Camera-type eye (tissue), 1 donor: ENCODE measurements around a stretch of chr6.

DNA sequence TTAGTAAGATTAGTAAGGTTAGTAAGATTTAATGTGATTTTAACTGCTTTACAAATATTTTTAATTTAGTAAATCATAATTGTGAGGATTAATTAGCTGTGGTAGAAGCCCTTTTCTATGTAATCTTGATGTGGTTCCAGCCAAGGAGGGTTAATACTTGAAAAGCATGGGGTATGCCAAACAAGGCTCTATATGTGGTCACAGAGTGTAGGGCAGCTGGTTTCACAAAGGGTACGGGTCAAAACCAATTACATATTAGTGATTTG lies 54.5 kb downstream of the QKI start:
- RAMPAGE, long total RNA = no peak

GRCh38 chr6:163564910-163565638 lies 150.6 kb downstream of the QKI start:
- RAMPAGE, long total RNA = no peak

GRCh38 chr6:163576130-163577285 lies 162.0 kb downstream of the QKI start:
- RAMPAGE, long total RNA = no peak

GRCh38 chr6:163709527-163709972 lies 295.0 kb downstream of the QKI start:
- RAMPAGE, long total RNA = no peak

- RAMPAGE, long total RNA = no peak
Observed at GRCh38 chr6:163745682-163746238, 331.2 kb downstream of the QKI start.

DNA sequence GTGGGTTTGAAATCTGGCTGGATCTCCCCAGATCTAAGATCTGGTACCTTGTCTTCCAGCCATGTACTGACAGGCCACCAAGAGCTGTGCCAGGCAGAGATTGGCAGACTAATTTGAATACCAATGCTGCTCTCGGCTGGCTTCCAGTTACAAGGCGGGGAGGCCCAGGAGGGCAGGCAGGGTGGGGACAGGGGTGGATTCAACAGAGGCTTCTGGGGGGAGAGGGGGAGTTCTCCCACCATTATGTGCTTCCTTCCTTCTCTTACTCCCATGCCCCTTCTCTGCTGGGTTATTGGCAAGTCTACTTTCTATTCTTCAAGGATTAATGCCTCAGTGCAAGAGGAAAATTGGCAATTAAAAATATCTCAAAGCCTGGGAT lies 529.6 kb downstream of the QKI start:
- RAMPAGE, long total RNA = no peak

DNA sequence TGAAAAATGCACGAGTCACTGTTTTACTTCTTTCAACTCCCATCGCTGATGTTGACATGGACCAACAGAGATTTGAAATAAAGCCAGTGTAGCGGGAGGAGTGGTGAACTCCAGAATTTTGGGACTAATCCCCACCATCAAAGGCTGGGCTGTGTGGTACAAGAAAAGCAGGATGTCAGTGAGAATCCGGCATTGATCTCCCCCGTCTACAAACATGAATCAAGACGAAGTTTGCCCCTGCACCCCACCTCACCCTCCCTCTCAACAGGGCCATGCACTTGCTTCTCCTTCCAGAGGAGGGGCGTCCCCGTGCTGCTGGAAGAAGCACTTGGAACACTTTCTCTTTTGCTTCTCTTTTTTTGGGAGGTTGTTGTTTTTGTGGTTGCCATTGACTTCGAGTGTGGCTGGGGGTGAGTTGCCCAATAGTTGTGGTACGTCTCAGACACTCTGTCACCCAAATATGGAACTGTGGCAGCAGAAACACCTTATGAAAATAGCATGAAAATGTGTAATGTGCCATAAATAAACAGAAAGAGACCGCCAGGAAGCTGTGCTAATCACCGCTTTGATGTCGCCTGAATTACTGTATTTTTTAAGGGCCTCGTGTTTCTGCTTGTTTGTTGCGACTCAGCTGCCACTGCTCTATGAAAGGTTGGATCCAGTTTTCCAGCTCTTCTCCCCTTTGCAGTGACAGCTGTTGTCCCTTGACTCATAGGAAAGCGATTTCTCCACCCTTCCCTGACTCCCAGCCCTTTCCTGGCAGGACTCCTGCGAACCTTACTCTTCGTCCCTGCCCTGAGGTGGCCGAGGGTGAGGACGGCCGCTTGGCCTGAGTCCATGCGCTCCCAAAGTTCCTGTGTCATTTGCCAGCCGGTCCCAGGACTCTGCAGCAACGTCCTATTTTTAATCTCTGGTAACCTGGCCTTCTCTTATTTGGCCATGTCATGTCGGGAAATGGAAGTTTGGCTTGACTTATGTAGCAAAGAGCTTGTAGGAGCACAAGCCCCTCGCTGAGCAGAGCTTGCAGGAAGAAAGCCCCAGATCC lies 694.4 kb downstream of the QKI start:
- RAMPAGE, long total RNA = no peak

DNA sequence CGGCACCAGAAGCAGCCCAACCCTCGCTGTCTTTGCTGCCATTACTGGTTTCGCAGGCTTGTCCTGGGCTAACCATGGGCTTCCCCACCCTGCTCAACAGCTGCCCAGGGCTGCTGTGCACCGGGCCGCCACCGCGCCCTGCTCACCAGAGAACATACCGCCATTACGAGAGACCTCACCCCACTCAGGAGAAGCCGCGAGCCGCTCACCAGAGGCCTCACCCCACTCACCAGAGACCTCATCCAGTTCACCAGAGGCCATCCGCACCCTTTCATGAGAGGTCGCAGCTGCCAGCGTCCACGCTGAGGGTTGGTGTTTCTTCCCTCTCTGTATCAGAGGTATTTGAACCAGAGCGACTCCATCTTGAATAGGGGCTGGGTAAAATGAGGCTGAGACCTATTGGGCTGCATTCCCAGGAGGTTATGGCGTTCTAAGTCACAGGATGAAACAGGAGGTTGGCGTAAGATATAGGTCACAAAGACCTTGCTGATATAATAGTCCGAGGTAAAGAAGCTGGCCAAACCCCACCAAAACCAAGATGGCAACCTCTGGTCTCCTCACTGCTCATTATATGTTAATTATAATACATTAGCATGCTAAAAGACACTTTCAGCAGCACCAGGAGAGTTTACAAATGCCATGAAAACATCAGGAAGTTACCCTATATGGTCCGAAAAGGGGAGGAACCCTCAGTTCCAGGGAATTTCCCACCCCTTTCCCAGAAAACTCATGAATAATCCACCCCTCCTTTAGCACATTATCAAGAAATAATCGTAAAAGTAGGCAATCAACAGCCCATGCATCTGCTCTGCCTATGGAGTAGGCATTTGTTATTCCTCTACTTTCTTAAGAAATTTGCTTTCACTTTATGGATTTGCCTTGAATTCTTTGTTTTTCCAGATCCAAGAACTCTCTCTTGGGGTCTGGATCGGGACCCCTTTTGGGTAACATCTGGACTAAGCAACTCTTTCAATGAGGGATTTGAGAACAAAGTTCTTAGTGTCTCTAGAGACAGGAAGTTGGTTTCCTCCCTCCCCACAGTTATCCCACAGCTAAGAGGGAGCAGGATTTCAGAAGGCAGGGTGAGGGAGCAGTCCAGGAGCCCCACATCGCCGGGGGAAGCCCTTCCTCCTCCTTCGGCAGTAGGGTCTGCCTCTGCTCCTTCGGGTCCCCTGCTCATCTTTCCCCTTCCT lies 923.4 kb downstream of the QKI start:
- RAMPAGE, long total RNA = no peak

- RAMPAGE, long total RNA = no peak
Observed at GRCh38 chr6:164396211-164396745, 913.1 kb downstream of the C6orf118 start.

DNA sequence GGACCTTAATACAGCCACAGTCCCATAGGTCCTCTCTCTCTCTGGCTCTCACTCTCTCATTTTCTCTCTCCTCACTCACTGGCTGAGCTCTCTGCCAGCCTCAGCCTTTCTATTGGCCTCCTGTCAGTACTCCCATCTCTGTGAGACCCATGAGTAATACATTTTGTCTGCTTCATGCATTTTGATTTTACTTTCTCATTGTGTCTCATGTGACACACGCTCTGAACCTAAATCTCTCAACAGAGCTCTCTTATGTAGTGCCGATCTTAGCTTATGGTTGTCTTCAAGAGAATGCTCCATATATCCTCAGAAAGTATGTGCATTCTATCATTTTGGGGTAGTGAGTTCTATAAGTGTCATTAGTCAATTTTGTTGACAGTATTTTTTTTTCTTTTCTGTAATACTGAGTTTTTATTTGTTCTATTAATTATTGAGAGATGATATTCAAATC lies 907.4 kb downstream of the C6orf118 start:
- RAMPAGE, long total RNA = no peak

DNA sequence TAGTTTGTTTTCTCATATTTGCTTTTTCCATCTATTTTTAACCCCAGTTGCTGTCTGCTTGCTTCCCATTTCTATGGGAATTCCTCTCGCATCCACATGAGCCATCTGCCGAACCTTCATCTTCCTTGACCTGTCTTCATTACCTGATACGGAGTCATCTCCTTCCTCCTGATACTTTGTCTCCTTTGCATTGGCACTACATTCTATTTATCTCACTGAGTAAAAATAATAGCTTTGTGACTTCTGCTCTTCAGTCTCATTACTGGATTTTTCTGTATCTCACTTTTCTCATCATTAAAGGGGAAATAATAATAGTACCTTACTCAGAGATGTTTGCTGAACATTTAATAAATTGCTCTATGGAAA lies 299.3 kb downstream of the C6orf118 start:
- RAMPAGE, long total RNA = no peak

GRCh38 chr6:165611381-165611661 lies 51.7 kb downstream of the PDE10A start:
- RAMPAGE, long total RNA = no peak

- RAMPAGE, long total RNA = no peak
Observed at GRCh38 chr6:165660879-165661842, 1.9 kb downstream of the PDE10A start.

DNA sequence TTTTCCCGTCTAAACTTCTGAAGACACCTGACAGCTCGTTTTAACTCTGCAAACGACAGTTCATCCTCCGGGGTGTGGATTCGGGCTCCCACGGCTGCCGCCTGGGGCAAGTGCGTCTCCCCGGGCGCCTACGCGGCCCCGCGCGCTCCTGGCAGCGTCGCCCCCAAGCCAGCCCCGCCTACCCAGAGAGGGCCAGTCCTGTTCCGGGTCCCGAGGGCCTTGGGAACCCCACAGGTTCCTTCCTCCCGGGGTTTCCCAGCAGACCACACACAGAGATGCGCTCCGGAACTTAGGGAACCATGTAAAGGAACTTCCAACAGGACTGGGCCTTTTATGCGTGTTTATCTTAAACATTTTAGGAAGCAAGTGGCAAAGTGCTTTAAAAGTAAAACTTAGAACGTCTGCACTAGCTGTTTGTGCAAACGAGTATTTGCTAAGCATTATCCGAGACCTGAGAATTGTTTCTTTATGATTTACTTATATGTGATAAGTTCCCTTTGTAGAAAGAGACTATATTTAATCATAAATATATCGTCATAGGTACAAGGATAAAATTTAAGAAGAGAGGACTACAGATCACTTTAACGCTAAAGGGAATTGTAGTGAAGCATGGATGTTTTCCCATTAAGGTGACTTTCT lies 54.2 kb downstream of the PRR18 start:
- RAMPAGE, long total RNA = no peak

DNA sequence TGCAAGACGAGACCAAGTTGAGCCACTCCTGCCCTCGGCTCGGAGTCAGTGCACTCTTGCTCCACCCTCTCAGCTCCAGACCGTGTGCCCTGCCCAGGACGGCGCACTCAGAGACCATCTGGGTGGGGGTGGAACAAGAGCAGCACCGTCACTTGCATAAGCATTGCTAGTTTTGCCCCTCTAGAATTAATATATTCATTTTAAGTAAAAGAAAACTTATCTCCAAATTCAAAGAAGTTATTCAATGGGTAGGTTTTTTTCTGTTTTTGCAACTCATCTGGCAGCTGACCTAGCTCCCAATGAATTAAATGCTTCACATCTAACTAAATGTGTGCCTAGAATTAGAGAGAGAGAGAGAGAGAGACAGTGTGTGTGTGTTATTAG lies 2.4 kb downstream of the PRR18 start:
- RAMPAGE, long total RNA = no peak

DNA sequence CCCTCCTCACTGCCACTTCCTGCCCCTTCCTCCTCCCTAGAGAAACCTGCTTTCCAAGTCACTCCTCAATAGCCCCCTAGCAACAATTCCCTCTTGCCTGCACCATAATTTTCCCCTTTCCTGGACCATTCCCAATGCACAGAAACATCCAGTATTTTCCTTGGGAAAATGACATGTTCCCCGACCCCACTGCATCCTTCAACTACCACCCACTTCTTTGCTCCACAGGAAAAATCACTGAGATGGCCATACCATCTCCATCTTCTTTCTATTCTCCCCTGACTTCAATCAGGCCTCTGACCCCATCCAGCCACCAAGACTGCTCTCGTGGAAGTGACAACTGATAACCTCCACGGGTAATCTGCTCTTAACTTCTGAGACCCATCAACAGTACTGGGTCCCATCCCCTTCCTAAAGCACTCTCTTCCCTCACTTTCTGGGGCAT lies 3.0 kb downstream of the SFT2D1 start:
- RAMPAGE, long total RNA = no peak

DNA sequence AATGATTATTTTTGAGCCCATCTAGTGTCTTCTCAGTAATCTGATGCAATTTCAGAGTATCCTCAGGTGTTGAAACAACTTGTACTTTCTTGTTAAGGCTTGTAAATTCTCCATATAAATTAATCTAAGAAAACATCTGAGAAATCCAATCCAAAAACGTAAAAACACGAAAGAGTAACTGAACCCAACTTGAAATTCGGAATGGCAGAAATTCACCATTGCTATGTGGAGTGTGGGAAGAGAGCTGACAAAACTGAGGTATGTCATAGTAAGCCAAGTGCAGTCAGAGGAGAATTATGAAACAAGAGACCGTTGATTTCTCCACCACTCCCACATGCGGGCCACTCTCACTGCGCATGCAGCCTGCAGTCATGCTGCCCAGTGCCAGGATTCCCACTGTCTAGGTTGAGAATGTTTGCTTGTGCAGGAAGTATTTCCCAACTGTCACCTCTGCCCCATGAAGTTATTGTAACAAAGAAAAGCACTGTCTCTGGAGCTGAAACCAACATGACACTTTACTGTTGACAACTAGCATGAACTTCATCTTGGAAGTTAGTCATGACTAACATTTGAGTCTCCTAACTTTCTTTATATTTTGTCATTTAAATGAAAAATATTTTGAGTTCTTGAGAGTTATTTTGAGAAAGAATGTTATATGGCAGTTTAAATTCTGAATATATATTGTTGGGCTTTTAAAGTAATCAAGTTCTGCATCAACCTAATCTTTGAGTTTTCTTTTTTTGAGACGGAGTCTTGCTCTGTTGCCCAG lies 18.7 kb upstream of the SFT2D1 start:
- RAMPAGE, long total RNA = no peak

GRCh38 chr6:166418860-166419118 lies 36.0 kb upstream of the MPC1 start:
- RAMPAGE, long total RNA = no peak

GRCh38 chr6:166538623-166538844 lies 47.9 kb downstream of the RAMACL start:
- RAMPAGE, long total RNA = start-site peak on the minus strand at chr6:166538675-166538801, 22 reads

DNA sequence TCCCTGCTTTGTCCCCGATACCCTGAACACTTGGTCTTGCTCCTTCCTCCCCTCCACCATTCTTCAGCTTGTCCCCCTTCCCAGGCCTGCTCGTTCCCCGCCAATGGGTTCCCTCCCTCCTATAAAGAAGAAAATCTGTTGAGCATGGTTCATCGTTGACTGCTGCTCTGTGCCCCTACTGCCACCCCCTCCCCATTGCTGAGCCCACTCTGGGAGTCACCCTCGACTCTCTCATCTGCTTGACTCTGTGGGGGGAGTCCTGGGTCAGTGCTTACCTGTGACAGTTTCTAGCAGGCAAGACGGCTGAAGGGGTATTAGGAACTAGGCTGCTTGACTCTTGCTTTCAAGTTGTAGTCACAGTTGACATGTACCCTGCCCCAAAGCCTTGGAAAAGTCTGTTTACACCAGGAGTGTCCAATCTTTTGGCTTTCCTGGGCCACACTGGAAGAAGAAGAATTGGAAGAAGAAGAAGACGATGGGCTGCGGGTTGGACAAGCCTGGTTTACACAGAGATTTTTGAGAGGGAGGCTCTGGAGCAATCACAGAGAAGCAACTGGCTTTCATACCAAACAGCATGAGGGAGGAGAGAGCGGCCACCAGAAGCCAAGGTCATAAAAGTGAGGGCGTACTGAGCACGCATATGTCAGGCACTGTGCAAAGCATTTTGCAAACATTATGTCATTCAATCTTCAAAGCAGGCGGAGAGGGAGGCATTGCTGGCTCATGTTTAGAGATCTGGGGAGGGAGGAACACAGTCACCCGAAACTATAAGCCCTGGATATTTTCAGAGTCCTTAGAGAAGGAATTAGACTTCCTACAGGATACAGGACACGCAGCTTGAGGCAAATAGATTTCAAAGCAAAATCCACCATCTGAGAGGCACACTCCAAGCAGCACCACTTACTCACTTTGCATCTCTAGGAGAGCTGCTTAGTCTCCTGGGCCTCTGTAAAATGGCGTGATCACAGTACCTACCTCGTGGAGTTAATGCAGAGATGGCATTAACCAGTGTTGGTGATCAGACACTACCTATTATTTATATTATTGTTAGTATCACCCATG lies 24.8 kb downstream of the RAMACL start:
- RAMPAGE, long total RNA = no peak